ENCODE results near the gene DNAJC21.

- CAGE, long polyA plus RNA = no peak
- RRBS = 2% methylated on average over 12 of the region's 25 CpGs
Observed at GRCh38 chr5:31193944-31194146, 359 bp downstream of the CDH6 start.

- CAGE, long polyA plus RNA = no peak
- RRBS = no CpG with 5 or more reads among the region's 9 CpGs
Observed at GRCh38 chr5:31640090-31640734, 1.3 kb downstream of the PDZD2 start.

DNA sequence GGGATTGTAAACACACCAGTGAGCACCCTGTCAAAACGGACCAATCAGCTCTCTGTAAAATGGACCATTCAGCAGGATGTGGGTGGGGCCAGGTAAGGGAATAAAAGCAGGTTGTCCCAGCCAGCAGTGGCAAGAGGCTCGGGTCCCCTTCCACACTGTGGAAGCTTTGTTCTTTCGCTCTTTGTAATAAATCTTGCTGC, 139.2 kb downstream of the PDZD2 start:
- CAGE, long polyA plus RNA = no peak
- RRBS = no CpG with 5 or more reads among the region's 3 CpGs

DNA sequence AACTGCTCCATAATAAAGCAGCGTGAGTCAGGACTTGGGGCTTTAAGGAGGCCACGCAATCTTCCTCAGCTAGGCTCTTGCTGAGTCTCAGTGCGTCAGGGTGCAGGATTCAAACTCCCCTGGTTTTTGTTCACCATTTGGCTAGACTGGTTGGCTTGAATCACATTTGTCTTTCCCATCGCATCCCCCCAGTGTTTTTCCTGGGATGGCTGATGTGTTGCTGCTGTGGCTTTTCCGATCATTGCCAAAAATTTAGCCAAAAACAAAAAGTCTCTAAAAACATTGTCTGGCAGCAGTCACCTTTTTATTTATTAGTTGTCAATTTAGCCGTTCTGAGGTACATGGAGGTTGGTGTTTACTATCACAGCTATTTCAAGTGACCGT, 102.5 kb downstream of the GOLPH3 start:
- CAGE, long polyA plus RNA = no peak
- RRBS = no CpG with 5 or more reads among the region's 7 CpGs

GRCh38 chr5:32165271-32166306, 8.5 kb downstream of the GOLPH3 start:
- CAGE, long polyA plus RNA = no peak
- RRBS = no CpG with 5 or more reads among the region's 6 CpGs

GRCh38 chr5:32173780-32174024, 417 bp downstream of the GOLPH3 start:
- CAGE, long polyA plus RNA = no peak
- RRBS = under 1% methylated on average over 15 of the region's 38 CpGs

- CAGE, long polyA plus RNA = no peak
- RRBS = no CpG with 5 or more reads among the region's 12 CpGs
Observed at GRCh38 chr5:32229408-32229886, 55.3 kb upstream of the GOLPH3 start.

DNA sequence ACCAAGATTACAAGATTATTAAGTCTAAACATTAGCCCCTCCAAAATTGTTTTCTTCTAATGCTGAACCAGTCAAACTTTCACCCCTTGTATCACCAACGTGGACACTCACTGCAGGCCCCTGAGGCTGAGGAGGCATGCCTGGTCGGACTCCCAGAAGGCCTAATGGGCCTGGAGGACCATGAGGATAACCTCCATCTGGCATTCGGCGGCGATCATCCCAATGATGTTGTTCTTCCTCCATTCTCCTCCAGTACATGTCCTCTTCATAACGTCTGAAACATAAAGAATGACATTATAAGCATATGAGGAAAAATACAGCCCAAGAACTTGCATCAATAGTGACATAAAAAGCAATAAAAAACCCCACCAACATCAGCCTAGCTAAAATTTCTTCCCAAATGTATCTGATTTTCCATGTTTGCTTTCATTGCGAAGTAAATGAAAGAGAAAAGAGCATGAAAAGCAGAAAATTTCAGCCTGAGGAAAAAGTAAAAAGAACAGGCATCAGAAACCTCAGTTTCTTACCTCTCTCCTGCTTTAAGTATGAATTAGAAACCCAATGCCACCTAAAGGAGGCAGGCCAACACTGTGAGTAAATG, 54.3 kb downstream of the ZFR start:
- CAGE, long polyA plus RNA = no peak
- RRBS = no CpG with 5 or more reads among the region's 7 CpGs

DNA sequence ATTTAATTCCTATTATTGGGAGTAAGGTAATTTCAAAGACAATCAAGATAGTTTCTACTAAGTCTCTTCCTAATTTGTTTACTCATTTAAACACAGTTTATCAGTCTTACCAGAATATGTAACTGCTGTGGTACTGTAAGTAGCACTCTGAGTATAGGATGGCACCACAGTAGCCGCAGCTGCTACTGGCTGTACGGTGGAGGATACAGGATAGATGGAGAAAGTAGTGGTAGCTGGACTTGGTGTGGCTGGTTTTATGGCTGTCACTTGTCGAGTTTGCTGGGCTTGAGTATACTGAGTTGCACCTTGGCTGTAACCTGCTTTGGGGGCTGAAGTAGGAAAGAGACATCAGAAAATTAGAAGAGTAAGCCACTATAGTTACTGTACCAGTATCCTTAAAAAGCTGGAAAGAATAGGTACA, 29.7 kb downstream of the ZFR start:
- CAGE, long polyA plus RNA = no peak
- RRBS = no CpG with 5 or more reads among the region's 3 CpGs

DNA sequence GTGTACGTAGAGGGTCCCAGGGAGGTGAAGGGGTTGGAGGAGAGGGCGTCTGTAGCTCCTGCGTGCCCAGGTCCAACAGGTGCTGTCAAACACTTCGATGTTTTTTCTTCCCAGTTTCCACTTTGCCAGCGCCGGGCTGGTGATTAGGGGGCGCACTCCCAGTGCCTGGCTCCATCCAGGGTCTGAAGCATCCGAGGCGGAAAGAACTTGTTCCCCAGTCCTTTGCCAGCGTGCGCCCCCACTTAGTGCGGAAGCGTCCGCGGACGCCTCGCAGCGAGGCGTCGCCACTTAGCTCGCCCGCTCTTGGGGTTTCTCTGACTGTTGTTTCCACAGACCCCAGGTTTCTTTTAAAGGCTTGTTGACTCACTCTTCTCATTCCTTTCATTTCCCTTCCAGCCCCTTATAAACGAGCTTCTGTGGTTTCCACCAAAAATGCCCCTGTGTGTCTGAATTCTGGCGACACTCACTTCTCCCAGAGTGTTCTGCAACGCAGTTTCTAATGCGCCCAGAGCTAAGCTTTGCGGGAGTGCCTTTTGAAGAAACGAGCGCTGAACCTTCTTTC, 1.7 kb downstream of the NPR3 start:
- CAGE, long polyA plus RNA = no peak
- RRBS = no CpG with 5 or more reads among the region's 29 CpGs

DNA sequence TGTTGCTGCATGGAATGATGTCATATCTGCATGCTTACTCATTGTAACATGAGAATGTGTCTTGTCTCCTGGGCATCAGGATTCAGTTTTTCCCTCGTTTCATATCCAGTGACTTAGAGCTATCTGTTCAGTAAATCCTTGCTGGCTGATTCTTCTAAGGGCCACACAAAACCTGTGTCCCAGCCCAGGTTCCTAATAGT, 94.9 kb downstream of the NPR3 start:
- CAGE, long polyA plus RNA = no peak
- RRBS = no CpG with 5 or more reads among the region's 1 CpG

DNA sequence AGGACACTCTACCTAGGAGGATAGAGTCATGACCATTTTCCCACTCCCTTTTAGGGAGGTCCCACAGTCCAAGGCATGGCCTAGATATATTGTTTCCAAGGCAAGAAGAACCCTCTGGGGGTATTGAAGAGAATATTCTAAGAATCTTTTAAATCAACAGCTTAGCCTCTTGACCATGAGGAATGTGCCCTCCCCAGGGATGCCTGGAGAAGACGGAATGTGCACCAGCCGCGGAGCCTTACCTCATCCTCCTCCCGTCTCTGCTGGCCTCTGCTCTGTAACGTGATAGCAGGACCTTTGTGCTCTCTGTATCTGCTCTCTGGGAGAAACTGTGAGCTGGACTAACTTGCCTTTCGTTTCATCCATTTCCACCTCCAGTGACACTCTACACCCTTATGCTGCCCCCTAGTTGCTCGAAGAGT, 141.3 kb downstream of the NPR3 start:
- CAGE, long polyA plus RNA = no peak
- RRBS = no CpG with 5 or more reads among the region's 7 CpGs

GRCh38 chr5:33441505-33441951, 763 bp downstream of the TARS1 start:
- CAGE, long polyA plus RNA = no peak
- RRBS = no CpG with 5 or more reads among the region's 10 CpGs

GRCh38 chr5:33441952-33442388, 1.2 kb downstream of the TARS1 start:
- CAGE, long polyA plus RNA = no peak
- RRBS = no CpG with 5 or more reads among the region's 5 CpGs

DNA sequence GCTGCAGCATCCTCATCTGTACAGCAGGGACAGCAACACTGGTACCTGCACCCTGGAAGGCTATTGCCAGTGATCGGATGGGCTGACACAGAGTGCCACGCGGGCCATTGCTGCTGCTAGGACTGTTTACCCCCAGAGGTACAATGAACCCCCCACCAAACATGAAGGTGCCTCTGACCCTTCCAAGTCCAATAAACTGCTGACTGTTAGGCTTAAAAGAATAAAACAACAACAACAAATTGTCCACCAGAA, 1.0 kb downstream of the ADAMTS12 start:
- CAGE, long polyA plus RNA = no peak
- RRBS = no CpG with 5 or more reads among the region's 3 CpGs

- CAGE, long polyA plus RNA = no peak
- RRBS = no CpG with 5 or more reads among the region's 3 CpGs
Observed at GRCh38 chr5:34496608-34496812, 159.6 kb upstream of the RAI14 start.

DNA sequence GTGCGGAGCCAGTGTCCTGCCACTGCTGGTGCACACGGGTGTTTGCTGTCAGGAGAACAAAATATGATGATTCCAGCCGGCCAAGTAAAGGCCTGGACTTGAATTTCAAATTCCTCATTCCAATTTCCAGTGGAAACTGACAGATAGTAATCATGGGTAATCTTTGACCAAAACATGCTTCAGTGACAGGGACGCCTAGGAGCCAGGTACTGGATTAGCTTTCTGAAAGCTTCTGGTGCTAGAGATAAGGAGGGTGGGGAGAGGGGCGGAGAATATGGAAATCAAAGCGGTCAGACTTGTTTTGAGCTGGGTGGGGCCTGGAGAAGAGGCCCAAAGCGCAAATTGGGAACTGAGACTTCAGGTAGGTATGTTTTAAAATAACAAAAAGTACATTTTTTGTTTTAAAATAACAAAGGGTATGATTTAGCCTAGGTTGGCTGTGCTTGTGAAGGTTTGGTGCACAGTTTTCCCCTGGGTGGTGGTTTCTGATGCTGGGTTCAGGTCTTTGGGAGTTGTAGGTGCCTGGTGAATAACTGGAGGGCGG, 43.7 kb downstream of the RAI14 start:
- CAGE, long polyA plus RNA = no peak
- RRBS = no CpG with 5 or more reads among the region's 8 CpGs

GRCh38 chr5:34928843-34929724, at the start of gene DNAJC21:
TSS of gene DNAJC21 (plus strand) at chr5:34929559.
- CAGE, long polyA plus RNA = no peak
- RRBS = 2% methylated on average over 7 of the region's 67 CpGs

GRCh38 chr5:35048889-35049298, 1.1 kb upstream of the AGXT2 start:
- CAGE, long polyA plus RNA = no peak
- RRBS = no CpG with 5 or more reads among the region's 2 CpGs

DNA sequence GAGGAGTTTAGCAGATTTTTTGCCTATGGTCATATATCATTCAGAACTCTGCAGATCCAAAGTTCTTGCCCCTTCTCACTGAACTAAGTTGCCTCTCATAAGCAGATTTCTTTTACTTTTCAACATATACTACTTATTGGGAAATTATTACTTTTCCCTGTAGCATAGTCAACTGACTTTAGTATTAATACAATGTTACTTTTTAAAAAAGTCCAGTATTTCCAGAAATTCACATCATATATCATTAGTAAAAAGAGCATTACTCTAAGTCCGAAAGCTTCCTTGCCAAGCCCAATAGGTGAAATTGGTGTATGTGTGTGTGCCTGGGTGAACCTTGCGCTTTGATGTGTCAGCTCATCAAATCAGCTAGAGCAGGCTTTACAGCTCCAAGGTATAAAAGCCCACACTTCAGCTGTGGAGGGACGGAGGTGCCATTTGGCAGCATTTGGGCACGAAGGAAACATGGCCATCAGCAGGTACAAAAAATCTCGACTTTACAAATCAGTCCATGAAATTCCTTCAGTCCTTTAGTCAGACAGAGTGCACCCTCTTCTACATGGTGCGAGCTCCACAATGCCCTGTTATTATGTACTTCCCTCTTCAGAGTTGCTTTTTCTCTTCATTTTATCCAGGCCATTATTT, 76.5 kb upstream of the IL7R start:
- CAGE, long polyA plus RNA = no peak
- RRBS = no CpG with 5 or more reads among the region's 6 CpGs

All from mammary epithelial cell (primary cell).